Bile duct (tissue), 1 donor: ENCODE results near the gene WDR20.

DNA sequence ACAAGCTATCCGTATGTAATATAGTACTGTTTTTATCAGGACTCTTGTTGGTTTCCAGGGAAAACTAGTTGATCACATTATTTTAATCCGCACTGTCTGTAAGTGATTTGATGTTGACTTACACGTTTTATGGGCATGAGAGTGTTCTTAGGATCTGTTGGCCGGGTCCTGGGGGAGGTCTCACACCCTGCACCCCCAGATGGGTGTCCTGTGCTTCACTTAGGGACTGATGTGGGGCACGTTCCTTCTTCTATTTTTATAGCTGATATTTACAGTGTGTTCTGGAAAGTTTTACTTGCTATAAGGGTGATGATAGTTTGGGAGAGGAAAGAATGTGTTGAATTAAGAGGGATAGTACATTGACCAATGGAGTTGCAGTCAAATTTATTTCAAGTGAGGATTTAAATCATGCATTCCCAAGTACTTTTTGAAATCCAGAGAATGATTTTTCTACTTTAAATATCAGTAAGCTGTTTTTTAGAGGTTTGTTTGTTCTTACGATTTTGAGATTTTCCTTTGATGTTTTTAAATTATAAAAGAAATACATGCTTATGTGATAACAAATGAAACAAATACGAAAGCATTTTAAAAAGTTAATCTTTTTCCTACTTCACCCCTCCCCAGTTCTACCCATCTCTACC lies 96.4 kb upstream of the DYNC1H1 start:
- PRO-cap, result no peak

- PRO-cap, result no peak
These were observed 52.8 kb upstream of the DYNC1H1 start for GRCh38 chr14:101911603-101911940.

GRCh38 chr14:101927724-101928336 lies 36.5 kb upstream of the DYNC1H1 start:
- PRO-cap, result unidirectional peak, plus-strand start at chr14:101928107

DNA sequence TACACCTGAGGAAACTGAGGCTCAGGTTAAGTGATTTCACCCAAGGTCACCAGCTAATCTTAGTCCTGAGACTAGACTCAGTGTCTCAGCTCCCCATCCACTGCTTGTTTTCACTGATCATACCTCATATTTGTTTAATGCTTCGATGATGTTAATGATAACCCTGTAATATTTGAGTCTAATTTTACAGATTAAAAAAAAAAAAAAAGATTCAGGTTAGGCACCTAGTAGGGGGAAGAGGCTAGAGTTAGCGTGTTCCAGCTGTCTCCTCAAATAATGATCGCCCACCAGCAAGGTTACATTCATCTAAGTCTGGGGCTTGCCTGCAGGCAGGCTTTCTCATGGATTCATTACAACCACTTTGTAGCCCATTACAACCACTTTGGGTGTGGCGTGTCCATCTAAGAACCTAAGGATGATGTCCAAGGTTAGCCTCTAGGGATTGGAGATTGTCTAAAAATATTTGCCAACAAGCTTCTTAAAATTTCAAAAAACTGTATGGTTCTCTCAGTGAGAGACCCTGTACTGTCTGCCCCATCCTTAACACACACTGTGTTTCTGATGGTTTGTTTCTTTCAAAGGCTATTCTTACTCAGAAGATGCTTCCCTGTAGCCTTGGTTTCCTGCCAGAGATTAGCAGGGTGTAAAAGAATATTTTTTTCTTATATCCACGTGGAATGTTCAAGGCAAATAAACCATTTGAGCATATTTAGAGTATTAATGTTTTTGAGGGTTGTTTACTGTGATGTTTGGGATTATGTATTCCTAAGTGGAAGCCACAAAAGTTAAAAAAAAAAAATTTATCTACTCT lies 1.5 kb downstream of the DYNC1H1 start:
- PRO-cap, result no peak

- PRO-cap, result bidirectional peak, plus-strand start at chr14:101972644, minus-strand start at chr14:101972419
These were observed 8.0 kb downstream of the DYNC1H1 start for GRCh38 chr14:101972271-101972925.

DNA sequence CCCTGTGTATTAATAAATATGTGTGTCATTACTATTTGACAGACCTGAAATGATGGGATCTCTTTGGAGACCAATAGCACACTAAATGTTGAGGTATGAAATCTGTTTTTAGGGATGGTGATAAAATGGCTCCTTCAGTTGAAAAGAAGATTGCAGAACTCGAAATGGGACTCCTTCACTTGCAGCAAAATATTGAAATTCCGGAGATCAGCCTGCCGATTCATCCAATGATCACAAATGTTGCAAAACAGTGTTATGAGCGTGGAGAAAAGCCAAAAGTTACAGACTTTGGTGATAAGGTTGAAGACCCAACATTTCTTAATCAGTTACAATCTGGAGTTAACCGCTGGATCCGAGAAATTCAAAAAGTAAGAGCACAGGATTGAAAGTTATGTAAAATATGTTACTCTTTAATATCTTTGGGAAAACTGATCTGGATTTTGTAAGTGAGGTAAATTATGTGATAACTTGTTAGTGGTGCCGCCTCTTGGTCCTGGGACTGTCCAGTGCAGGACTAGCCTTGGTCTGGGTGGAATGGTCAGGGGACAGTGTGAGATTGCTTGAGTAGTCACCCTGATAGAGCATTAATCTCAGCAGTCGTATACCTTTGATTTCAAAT lies 15.3 kb downstream of the DYNC1H1 start:
- PRO-cap, result no peak

GRCh38 chr14:102008711-102009418 lies 44.5 kb downstream of the DYNC1H1 start:
- PRO-cap, result no peak

- PRO-cap, result no peak
These were observed 58.2 kb downstream of the HSP90AA1 start for GRCh38 chr14:102028562-102029178.

GRCh38 chr14:102050361-102051000 lies 36.4 kb downstream of the HSP90AA1 start:
- PRO-cap, result no peak

- PRO-cap, result no peak
These were observed 2.6 kb downstream of the HSP90AA1 start for GRCh38 chr14:102084247-102084584.

DNA sequence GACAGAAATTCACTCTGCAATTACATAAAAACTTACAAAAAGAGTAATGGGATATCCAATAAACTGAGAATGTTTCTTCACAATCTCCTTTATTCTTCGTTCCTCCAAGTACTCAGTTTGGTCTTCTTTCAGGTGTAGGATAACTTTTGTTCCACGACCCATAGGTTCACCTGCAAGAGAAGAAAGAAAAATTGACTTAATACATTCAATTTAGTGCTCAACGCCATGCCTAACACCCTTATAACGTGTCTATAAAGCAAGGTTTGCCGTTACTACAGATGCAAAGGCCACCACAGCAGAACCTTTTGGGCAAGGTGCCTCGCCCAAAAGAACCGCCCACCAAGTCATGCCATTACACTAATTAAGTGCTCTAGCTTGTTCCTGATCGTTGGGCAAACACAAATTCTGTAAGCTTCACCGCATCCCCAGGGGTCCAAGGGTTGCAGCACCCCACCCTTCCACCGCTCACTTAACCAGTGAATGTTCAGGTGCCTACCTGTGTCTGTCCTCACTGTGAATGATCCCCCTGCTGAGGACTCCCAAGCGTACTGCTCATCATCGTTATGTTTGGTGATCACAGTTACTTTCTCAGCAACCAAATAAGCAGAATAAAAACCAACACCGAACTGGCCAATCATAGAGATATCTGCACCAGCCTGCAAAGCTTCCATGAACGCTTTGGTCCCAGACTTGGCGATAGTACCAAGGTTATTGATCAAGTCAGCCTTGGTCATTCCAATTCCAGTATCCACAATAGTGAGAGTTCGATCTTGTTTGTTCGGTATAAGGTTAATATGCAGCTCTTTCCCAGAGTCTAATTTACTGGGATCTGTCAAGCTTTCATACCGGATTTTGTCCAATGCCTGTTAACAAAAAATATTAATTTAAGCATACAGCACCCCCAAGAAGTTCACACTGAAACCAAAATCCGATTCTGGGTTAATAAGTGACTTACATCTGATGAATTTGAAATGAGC lies 1.3 kb downstream of the HSP90AA1 start:
- PRO-cap, result no peak

GRCh38 chr14:102138813-102140092 lies at the start of gene WDR20:
Gene WDR20 (plus strand): TSS chr14:102139897.
- PRO-cap, result bidirectional peak, plus-strand start at chr14:102139884, minus-strand start at chr14:102139760

DNA sequence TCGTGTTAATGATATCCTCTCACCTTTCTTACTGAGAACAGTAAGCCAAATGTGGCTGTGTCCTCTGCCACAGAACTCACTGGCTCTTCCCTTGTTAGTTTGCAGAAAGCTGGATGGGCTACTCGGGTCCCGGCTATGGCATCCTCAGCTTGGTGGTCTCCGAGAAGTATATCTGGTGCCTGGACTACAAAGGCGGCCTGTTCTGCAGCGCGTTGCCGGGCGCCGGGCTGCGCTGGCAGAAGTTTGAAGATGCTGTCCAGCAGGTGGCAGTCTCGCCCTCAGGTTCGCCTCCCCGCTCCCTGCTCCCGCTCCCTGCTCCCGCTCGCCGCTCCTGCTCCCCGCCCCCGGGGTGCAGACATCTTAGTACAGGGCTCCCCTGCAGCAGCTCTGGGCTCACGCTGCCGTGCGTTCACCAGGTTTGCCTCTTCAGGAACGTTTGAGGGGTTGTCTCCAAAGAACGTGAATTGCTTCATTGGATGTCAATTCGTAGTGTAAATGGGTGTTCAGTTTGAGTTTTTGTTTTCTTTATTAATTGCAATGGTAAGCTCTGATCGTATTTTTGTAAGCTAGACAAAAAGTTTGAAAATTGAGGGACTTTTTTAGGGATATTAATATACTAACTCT lies 71.5 kb downstream of the ANKRD9 start:
- PRO-cap, result no peak

GRCh38 chr14:102516444-102517157 lies 7.0 kb upstream of the ANKRD9 start:
- PRO-cap, result no peak

GRCh38 chr14:102527302-102527867 lies 17.8 kb upstream of the ANKRD9 start:
- PRO-cap, result no peak

GRCh38 chr14:102544295-102545405 lies 35.1 kb upstream of the ANKRD9 start:
- PRO-cap, result no peak

DNA sequence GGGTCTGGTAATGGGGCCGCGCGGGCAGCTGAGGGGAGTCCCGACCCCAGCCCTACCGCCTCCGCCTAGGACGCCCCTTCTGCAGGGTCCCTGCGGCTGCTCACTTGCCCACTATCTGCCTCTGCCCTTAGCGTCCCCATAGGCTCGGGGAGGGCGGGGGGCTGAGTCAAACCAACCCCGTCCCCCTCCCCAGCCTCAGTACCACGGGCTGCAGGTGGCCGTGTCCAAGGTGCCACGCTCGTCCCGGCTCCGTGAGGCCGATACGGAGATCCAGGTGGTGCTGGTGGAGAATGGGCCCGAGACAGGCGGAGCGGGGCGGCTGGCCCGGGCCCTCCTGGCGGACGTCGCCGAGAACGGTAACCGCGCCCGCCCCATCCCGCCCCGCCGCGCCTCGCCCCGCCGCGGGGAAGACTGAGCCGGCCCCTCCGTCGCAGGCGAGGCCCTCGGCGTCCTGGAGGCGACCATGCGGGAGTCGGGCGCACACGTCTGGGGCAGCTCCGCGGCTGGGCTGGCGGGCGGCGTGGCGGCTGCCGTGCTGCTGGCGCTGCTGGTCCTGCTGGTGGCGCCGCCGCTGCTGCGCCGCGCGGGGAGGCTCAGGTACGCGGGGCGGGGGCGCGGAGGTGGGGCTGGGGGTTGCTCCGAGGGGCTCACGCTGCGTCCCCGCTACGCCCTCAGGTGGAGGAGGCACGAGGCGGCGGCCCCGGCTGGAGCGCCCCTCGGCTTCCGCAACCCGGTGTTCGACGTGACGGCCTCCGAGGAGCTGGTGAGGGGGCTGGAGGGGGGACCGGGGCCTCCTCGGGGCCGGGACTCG lies 7.5 kb downstream of the AMN start:
- PRO-cap, result no peak

GRCh38 chr14:102975651-102976308 lies 53.3 kb downstream of the AMN start:
- PRO-cap, result no peak

DNA sequence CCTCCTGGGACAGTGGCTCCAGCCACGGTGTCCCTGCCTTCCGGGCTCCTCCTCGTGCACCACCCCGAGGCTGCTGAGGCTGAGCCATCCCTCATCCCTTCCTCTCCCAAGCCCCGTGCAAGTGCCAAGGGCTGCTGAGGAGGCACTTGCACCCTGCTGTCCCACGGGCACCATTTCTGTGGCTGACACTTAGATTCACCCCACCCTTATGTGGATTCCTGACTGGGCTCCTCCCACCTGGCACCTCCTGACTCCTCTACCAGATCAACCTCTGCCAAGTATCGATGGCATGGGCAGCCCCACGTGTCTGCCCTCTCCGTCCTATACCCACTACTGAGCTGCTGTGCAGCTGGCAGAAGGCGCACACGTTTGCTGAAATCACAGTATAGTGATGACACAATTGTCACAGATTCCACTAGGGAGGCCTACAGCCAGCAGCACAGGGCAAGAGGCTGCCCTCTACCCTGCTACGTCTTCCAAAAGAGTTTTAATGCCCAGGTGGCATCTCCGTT lies 53.2 kb downstream of the CDC42BPB start:
- PRO-cap, result unidirectional peak, minus-strand start at position 180 of the sequence

DNA sequence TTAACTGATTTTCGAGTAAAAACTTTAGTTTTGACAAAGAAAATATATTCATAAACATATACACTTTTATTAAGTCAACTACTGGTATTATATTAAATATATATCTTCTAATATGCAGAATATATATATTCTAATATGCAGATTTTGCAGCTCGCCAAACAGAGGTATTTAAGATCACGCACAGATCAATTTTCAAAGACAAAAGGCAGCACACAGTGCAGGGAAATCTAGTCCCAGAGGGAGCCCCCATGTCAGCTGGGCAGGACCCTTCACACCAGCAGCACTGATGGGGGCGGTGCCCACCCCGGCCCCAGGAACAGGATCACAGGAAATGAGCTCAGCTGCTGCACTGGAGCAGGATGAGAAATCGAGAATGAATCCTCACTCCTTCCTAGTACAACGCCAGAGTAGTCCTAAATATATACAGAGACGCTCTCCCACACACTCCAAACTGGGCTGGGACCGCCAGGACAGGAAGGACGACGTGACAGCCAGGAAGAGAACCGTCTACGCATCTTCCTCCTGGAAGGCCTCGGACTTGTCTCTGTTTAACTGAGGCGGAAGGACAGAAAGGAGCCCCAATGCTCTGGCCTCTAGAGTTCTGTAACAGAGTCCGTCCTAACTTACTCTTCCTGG lies 33.6 kb downstream of the CDC42BPB start:
- PRO-cap, result unidirectional peak, plus-strand start at position 381 of the sequence; unidirectional peak, plus-strand start at position 449 of the sequence